HT1080 (cell line): ENCODE data around the genes KAT5 and CFL1.

DNA sequence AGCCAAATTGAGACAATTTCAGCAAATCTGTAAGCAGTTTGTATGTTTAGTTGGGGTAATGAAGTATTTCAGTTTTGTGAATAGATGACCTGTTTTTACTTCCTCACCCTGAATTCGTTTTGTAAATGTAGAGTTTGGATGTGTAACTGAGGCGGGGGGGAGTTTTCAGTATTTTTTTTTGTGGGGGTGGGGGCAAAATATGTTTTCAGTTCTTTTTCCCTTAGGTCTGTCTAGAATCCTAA, 23.9 kb upstream of the SCYL1 start:
RAMPAGE:
- cytosol, long total RNA, result no peak
- long total RNA, result no peak
- nucleus, long total RNA, result no peak

DNA sequence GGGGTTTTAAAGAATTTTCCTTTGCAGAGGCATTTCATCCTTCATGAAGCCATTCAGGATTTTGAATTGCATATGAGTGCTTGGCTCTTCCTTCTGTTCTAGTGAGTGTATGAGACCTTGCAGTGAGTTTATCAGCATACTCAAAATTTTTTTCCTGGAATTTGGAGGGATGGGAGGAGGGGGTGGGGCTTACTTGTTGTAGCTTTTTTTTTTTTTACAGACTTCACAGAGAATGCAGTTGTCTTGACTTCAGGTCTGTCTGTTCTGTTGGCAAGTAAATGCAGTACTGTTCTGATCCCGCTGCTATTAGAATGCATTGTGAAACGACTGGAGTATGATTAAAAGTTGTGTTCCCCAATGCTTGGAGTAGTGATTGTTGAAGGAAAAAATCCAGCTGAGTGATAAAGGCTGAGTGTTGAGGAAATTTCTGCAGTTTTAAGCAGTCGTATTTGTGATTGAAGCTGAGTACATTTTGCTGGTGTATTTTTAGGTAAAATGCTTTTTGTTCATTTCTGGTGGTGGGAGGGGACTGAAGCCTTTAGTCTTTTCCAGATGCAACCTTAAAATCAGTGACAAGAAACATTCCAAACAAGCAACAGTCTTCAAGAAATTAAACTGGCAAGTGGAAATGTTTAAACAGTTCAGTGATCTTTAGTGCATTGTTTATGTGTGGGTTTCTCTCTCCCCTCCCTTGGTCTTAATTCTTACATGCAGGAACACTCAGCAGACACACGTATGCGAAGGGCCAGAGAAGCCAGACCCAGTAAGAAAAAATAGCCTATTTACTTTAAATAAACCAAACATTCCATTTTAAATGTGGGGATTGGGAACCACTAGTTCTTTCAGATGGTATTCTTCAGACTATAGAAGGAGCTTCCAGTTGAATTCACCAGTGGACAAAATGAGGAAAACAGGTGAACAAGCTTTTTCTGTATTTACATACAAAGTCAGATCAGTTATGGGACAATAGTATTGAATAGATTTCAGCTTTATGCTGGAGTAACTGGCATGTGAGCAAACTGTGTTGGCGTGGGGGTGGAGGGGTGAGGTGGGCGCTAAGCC, 20.4 kb upstream of the SCYL1 start:
RAMPAGE:
- cytosol, long total RNA, result no peak
- long total RNA, result no peak
- nucleus, long total RNA, result no peak

GRCh38 chr11:65507514-65507946, 17.4 kb upstream of the SCYL1 start:
RAMPAGE:
- cytosol, long total RNA, result no peak
- long total RNA, result no peak
- nucleus, long total RNA, result no peak

DNA sequence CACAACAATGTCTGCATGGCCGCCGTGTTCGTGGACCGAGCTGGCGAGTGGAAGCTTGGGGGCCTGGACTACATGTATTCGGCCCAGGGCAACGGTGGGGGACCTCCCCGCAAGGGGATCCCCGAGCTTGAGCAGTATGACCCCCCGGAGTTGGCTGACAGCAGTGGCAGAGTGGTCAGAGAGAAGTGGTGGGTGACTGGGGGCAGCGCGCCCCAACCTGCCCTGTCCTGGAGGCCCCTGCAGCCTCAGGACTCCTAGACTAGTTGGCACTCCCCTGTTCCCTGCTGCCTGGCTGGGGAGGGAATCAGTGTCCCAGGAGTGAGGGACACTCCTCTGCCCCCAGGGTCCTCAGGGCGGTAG, 1.3 kb downstream of the SCYL1 start:
RAMPAGE:
- cytosol, long total RNA, result no peak
- long total RNA, result no peak
- nucleus, long total RNA, result no peak

DNA sequence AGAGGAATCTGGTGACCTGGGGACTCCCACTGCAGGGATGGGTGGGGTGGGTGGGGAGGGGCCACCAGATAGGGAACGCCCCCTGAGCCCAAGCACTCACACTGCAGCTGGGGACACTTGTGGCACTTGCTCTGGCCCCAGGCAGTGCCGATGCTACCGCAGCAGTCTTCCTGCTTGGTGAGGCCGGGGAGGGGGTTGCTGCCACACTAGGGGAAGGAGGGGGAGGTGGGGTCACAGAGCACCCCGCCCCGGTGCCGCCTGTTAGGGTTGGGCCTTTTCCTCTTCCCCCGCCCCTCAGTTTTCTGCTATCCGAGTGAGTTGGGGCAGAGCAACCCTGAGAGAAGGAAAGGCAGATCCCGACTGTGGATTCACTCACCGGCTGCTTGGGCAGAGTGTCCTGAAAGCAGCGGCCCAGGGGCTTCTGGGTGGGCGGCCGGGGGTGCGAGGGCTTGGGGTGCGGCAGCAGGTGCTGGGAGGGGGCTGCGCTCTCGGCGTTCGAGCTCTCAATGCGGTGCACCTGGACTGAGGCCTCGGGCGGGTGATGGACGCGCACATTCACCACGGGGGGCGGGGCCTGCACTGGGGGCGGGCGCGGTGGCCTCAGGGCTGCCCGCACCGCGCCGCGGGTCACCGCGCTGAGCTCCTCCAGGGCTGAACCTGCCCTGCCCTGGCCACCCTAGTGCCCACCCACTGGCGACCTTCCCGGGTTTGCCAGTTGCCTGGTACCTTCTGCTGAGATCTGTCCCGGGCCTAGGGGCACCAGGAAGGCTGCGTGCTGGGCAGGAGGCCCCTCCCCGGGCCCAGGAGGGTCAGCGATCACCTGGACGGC, 4.6 kb downstream of the LTBP3 start:
RAMPAGE:
- cytosol, long total RNA, result no peak
- long total RNA, result no peak
- nucleus, long total RNA, result no peak

DNA sequence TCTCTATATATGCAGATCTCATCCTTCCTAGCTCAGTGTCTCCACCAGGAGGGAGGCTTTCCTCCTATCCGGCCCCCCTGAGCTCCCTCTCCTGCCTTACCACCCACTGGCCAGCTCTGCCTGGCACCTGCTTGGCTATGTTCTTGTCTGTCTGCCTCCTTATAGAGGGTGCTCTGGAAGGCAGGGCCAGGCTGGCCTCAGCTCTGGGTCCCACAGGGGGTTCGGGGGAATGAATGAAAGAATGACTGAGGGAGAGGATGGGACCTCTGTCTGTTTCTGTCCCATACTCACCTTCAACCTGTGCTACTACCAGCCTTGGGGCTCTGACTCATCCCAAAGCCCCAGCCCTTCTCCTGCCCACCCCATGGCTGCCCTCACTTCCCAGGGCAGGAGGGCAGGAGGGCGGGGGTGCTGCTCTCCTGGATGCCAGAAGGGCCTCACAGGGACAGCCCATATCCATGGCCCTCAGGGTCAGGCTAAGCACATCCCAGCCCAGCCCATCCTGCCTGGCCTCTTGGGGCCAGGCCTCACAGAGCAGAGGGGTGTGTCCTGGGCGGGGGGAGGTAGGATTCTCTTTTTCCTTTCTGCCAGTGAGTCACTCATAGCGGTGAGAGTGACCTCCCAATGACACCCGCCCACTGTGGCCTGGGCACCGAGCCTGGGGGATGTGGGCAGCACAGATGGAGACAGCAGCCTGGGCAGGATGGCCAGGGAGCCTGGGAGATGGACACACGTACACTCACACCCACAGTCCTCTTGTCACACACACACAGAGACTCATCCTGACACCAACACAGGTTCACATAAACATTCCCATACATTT, 2.5 kb downstream of the LTBP3 start:
RAMPAGE:
- cytosol, long total RNA, result no peak
- long total RNA, result no peak
- nucleus, long total RNA, result no peak

DNA sequence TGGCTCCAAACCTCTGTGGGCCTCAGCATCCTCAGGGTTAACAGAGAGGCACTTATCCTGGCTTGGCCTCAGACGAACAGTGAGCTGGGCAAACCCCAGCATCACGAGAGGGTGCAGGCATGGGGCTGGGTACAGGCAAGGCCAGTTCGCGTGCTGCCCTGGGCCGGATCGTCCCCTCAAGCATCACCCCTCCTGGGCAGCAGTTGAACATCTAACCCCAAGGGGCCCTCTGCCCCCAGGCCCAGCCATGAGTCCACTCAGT, 1.9 kb downstream of the EHBP1L1 start:
RAMPAGE:
- cytosol, long total RNA, result no peak
- long total RNA, result no peak
- nucleus, long total RNA, result no peak

GRCh38 chr11:65593531-65594476, 1.8 kb downstream of the KCNK7 start:
RAMPAGE:
- cytosol, long total RNA, result no peak
- long total RNA, result no peak
- nucleus, long total RNA, result no peak

GRCh38 chr11:65597729-65598852, 2.5 kb upstream of the KCNK7 start:
RAMPAGE:
- cytosol, long total RNA, result no peak
- long total RNA, result no peak
- nucleus, long total RNA, result no peak

DNA sequence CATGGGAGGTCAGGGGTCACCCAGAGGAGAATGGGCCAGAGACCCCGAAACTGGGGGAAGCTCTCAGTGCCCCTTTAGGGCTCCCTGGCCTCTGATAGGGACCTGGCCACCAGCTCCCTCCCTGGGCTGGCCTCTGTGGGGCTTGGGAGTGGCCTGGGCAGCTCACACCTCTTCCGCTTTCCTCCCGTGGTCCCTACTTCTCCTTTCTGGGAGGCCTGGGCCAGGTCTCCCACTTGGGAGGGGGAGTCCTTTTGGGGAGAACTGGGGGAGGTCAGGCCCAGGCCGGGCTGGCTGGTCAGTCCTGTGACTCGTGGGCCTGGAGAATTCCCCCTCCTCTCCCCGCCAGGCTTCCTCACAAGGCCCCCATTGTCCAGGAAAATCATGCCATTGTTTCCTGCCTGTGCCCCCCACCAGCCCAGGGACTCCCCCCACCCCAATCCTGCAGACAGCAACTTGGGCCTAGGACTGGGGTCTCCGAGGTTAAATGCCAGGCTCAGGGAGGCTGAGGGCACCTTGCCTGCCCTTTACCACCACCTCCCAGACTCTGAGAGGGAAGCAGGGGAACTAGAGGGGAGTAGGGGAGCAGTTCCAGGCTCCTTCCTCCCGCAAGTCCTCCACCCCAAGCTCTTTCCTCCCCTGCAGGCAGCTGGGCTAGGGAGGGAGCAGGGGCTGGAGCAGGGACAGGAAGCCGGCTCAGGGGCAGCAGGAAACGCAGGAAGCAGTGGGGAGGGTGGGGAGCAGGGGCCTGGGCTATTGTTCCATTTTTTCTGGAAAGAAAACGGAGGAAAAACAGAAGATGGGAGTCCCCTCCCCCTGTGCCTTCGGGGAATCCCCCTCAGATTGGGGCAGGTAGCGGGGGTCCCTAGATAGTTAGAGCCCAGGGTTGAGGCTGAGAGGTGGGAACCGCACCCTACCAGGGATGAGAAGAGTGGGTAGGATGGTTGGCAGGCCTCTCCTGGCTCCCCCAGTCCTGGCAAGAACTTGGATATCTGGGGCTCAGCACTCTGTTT, 2.7 kb downstream of the MAP3K11 start:
RAMPAGE:
- cytosol, long total RNA, result no peak
- long total RNA, result no peak
- nucleus, long total RNA, result no peak

DNA sequence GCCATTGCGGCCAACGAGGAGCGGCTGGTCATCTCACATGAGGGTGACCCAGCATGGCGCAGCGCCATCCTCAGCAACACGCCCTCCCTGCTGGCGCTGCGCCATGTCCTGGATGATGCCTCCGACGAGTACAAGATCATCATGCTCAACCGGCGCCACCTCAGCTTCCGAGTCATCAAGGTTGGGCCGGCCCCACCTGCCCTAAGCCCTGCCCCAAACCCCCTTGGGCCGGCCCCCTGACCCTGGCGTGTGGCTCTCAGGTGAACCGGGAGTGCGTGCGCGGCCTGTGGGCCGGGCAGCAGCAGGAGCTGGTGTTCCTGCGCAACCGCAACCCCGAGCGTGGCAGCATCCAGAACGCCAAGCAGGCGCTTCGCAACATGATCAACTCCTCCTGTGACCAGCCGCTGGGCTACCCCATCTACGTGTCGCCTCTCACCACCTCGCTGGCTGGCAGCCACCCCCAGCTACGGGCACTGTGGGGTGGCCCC, 2.6 kb upstream of the SIPA1 start:
RAMPAGE:
- cytosol, long total RNA, result no peak
- long total RNA, result no peak
- nucleus, long total RNA, result no peak

RAMPAGE:
- cytosol, long total RNA, result no peak
- long total RNA, result no peak
- nucleus, long total RNA, result no peak
Observed at GRCh38 chr11:65653863-65654340, 8.8 kb downstream of the RELA start.

RAMPAGE:
- cytosol, long total RNA, result no peak
- long total RNA, result no peak
- nucleus, long total RNA, result no peak
Observed at GRCh38 chr11:65655244-65655945, 7.3 kb downstream of the RELA start.

RAMPAGE:
- cytosol, long total RNA, result no peak
- long total RNA, result no peak
- nucleus, long total RNA, result no peak
Observed at GRCh38 chr11:65662175-65662672, 492 bp downstream of the RELA start.

DNA sequence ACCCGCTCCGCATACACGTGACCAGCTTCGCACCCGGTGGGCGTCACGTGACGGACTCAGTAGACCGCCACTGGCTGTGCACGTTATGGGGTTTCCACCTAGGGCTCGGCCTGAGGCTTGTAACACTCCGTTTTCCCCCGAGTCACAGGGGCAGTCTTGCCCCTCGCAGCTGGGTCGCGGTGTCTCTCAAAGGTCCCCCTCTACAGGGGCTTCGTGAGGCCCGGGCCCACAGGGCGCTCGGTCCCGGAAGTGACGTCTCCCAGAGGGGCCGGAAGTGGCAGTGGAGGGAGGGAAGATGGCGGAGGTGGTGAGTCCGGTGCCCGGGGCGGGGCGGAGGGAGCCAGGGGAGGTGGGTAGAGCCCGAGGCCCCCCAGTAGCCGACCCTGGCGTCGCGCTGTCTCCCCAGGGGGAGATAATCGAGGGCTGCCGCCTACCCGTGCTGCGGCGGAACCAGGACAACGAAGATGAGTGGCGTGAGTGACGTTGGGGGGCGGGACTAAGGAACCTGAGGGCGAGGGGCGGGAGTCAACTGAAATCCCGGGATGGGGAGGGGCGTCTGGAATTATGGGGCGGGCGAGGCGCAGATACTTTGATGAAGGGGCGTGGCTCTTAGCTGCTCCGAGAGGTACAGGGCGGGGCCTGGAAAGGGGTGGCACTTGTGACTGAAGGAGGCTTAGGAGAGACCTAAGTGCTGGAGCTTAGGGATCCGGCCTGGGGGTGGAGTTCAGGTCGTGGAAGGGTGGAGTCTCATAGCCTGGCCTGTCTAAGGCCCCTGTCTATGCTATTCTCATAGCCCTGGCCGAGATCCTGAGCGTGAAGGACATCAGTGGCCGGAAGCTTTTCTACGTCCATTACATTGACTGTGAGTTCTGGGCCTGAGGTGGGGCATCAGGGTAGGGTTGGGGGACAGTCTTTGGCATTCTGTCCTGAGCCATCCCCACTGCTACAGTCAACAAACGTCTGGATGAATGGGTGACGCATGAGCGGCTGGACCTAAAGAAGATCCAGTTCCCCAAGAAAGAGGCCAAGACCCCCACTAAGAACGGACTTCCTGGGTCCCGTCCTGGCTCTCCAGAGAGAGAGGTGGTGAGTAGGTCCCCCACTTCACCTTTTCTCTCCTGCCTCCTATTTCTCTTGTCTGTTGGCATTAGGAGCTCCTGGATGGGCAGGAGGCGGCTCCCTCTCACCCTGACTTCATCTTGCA, at the start of gene KAT5:
Gene KAT5, plus strand, starts transcription at position 280 of the 1,204 bp plus-strand sequence.
RAMPAGE:
- cytosol, long total RNA, result start-site peak on the plus strand centred at position 277 of the sequence, 13 bp wide, 56 and 94 reads in 2 replicates
- long total RNA, result start-site peak on the plus strand centred at position 638 of the sequence, 30 bp wide, 5 reads
- nucleus, long total RNA, result no peak

GRCh38 chr11:65713179-65713838, 1.3 kb downstream of the KAT5 start:
RAMPAGE:
- cytosol, long total RNA, result no peak
- long total RNA, result no peak
- nucleus, long total RNA, result no peak

GRCh38 chr11:65856574-65857546, 1.1 kb downstream of the CFL1 start:
RAMPAGE:
- cytosol, long total RNA, result no peak
- long total RNA, result no peak
- nucleus, long total RNA, result no peak

RAMPAGE:
- cytosol, long total RNA, result start-site peak on the minus strand at chr11:65858147-65858257, 8,133 and 7,571 reads in 2 replicates
- long total RNA, result start-site peak on the minus strand at chr11:65858144-65858216, 5,670 reads
- nucleus, long total RNA, result start-site peak on the minus strand at chr11:65858165-65858218, 1,059 and 879 reads in 2 replicates
Observed at GRCh38 chr11:65857547-65858633, at the start of gene CFL1. Gene CFL1 (minus strand): TSS chr11:65858180.

RAMPAGE:
- cytosol, long total RNA, result no peak
- long total RNA, result no peak
- nucleus, long total RNA, result no peak
Observed at GRCh38 chr11:65868181-65868905, 4.3 kb downstream of the EFEMP2 start.

DNA sequence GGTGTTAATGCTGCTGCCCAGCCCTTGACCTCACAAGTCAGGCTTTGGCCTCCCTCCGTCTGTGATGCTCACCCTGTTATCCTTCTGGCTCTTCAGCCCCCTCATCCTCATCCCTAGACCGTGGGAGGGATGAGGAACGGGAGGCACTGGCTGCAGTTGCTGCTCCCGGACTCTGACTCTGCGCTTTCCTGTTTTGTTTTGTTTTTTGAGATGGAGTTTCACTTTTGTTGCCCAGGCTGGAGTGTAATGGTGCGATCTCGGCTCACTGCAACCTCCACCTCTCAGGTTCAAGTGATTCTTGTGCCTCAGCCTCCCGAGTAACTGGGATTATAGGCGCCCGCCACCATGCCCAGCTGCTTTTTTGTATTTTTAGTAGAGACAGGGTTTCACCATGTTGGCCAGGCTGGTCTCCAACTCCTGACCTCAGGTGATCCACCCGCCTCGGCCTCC, 1.3 kb upstream of the CTSW start:
RAMPAGE:
- cytosol, long total RNA, result no peak
- long total RNA, result no peak
- nucleus, long total RNA, result no peak